ENCODE measurements around the genes NELL1, ANO5 and BBOX1.

GRCh38 chr11:18573262-18573819 lies 15.2 kb downstream of the UEVLD start:
- PRO-cap: no peak
- RRBS, 2 experiments: no CpG with 5 or more reads among the region's 1 CpG

GRCh38 chr11:18705536-18706732 lies 7.4 kb downstream of the TMEM86A start:
- PRO-cap: no peak
- RRBS, 2 experiments: no CpG with 5 or more reads among the region's 68 CpGs

- PRO-cap: no peak
- RRBS, 2 experiments: no CpG with 5 or more reads among the region's 19 CpGs
These were observed 8.3 kb downstream of the TMEM86A start for GRCh38 chr11:18706733-18707514.

DNA sequence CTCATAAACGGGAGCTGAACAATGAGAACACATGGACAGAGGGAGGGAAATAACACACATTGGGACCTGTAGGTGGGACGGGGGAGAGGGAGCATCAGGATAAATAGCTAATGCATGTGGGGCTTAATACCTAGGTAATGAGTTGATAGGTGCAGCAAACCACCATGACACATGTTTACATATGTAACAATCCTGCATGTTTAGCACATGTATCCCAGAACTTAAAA lies 52.1 kb upstream of the PTPN5 start:
- PRO-cap: no peak
- RRBS, 2 experiments: no CpG with 5 or more reads among the region's 2 CpGs

DNA sequence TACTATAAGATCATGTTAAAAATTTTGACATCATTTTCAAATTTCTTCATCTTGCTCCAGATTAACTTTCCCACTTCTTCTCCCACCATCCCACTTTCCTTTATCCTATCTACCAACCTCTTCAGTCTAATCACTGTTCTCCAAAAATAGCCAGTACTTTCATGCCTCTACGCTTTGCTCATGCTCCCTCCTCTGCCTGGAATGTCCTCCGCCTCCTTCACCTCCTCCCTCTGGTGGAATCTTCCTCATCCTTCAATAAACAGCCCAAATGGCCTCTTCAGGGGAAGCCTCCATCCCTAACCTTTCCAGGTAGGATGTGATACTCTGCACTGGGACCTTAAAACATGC lies 7.8 kb upstream of the CSRP3 start:
- PRO-cap: no peak
- RRBS, 2 experiments: no CpG with 5 or more reads among the region's 2 CpGs

- PRO-cap: unidirectional peak, plus-strand start at chr11:19240426; bidirectional peak, plus-strand start at chr11:19240686, minus-strand start at chr11:19240618
- RRBS, 2 experiments: no CpG with 5 or more reads among the region's 25 CpGs
These were observed 493 bp downstream of the E2F8 start for GRCh38 chr11:19240124-19240780.

DNA sequence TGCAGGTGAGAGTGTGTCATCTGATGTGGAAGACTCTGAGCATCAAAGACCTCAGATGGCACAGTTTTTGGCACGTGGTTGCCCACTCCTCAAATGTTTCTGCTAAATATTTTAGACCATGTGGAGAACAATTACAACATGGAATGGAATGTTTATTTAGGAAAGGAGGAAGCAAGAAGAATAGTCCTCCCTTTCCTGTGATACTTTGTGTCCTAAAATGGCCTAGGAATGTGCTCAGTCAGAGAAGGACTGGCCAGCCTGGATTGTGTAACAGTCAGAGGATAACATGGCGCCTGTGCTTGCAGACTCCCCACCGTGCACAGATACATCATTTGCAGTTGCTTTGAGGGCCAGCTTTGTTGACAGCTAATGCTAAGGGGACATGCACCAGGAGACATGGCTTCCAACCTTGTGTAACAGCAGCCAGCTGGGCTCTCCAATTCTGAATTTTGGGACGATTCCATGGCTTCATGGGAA lies 129.7 kb upstream of the E2F8 start:
- PRO-cap: no peak
- RRBS, 2 experiments: no CpG with 5 or more reads among the region's 4 CpGs

DNA sequence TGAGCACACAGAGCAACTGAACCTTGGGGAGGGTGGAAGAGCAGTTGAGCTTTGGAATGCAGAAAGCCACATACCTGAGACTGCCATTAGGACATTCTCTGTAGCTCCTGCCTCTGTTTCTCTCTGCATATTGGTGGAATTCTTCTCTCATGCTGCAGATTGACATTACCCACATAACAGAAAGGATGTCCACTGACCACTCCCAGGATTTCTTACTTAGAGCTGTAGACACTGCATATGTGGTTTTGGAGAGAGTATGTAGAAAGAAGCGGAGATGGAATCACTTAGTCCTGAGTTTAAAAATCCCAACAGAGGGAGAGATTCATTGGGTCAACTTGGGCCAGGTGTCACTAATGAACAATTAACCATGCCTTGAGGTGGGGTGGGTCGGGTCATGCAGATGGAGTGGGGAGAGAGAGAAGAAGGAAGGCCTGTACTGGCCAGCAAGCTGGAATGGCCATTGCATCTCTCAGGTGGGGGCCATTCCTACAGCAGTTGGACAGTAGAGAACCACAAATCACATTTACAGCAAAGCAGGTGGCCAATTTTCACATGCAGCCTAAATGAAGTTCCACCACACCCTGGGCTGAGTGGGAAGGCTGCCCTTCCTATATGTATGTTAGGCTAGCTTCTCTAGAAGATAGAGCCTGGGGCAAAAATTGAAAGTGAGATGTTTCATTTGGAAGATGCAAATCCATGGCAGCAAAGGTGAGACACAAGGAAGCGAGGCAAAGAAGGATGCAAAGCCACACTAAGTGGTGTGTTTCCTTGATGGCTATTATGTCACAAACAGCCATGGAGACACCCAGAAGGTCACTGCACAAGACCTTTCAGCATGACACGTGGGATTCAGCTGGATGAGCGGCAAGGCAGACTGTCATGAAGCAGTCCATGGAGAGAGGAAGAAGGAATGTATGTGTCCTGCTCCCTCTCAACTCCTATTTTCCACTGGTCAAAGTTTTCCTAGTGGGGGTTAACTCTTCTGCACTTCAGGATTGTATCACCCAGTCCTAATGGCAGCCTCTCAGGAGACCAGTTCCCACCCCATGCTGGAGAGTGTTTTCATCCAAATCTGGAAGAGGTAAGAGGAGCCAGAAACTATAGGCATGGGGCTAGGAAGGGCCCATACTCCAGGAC lies 207.1 kb upstream of the NAV2 start:
- PRO-cap: no peak
- RRBS, 2 experiments: no CpG with 5 or more reads among the region's 5 CpGs

GRCh38 chr11:19723548-19724290 lies 11.1 kb downstream of the NAV2 start:
- PRO-cap: no peak
- RRBS, 2 experiments: no CpG with 5 or more reads among the region's 6 CpGs

GRCh38 chr11:19753851-19754212 lies 41.2 kb downstream of the NAV2 start:
- PRO-cap: no peak
- RRBS, 2 experiments: no CpG with 5 or more reads among the region's 3 CpGs

DNA sequence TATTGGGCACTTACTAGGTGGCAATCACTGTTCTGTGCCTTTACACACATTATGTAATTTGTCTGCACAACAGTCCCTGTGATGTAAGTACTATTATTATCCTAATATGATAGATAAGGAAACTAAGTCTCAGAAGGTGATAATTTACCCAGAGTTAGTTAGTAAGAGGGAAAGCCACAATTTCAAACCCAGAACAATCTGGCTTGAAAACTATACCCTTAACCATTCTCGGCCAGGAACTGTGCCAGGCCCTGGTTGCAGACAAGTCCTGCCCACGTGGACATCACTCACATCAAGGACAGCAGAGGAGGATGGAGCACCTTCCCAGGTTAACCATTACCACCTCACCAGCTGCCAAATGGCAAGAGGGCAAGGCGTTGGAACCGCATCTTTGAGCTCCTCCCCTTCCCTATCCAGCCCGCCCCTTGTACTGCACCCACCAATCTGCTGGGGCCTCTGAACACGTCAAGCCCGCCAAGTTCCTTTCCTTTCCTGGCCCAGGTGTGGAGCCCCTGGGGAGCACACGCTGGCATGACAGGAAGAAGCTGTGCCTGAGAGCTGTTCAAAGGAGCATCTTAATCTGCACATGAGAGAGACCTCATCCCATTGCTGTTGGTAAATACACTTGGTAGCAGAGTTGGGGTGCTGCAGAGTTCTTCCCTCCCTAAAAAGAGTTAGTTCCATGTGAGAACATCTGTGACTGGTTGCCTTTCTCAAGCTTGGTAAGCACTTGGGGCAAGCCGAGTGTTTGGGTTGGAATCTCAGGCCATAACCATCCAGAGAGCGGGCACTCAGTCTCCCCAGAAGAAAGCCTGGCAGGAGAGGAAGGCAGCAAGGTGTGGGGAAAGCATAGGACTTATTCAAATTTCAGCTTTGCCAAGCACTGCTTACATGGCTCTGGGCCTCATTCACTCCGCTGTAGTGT lies 78.6 kb downstream of the NAV2 start:
- PRO-cap: no peak
- RRBS, 2 experiments: no CpG with 5 or more reads among the region's 11 CpGs

- PRO-cap: no peak
- RRBS, 2 experiments: no CpG with 5 or more reads among the region's 2 CpGs
These were observed 120.2 kb downstream of the NAV2 start for GRCh38 chr11:19832916-19833115.

DNA sequence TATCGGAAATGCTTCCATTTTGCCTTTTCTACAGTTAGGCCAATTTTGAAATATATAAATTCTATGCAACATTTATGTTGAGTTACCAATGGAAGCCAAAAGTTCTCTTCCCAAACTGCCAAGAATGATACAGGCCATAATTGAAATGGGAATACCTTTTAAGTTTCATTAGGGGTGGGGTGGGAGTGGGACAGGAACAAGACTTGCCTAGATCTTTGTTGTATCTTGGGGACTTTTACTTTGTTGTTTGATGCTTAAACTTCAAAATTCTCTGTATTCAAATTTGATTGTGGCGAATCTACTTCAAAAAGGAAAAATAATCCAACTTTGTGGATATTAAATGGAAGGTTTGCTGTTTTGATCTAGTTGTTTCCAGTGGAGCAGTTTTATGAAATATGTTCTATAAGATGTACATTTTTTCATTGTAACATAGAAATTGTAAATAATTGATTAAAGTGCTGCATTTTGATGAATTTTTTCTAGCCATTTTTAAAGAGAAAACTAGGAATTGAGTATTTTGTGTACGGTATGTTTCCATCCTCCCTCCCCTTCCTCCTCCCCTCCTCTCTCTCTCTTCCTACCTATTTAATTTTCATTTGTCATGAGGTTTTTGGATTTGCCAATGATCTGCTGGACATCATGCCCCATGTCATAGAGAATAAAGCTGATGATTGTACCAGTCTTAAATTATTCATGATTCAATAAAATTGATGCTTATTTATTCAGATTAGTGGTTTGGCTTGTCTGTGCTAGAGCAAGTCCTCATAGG lies 39.2 kb downstream of the DBX1 start:
- PRO-cap: no peak
- RRBS, 2 experiments: no CpG with 5 or more reads among the region's 3 CpGs

DNA sequence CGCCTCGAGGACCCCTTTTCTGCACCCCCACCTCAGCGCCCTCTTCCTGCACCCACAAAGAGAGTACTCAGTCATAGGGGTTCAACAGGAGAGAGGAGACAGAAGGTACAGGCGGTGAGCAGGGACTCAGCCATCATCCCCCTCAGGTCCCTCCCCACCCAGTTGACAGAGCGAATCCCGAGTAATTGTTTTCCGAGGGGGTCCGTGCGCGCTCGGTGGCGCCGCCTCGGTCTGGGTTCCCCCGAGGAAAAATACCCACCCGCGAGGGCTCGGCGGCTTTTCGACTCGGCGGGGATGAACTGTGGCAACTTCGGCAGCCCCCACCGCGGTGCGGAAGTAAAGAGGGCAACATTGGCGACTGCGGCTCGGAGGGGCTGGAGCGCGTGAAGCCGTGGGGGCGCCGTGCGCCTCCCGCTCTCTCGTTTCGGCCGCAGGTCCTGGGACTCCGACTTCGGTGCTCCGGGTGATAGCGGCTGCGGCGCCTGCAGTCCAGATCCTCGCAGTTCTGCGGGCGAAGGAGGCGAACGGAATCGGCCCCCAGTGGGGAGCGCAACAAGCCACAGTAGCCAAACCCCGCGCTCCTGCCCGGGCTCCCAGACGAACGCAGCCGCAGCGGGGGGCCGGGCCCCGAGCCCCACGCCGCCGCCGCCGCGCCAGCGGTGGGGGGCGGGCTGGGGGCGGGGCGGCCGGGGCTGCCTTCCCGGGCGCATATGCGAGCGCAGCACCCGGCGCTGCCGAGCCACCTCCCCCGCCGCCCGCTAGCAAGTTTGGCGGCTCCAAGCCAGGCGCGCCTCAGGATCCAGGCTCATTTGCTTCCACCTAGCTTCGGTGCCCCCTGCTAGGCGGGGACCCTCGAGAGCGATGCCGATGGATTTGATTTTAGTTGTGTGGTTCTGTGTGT lies at the start of gene NELL1:
Gene NELL1, plus strand, starts transcription at position 724 of the 901 bp plus-strand sequence.
- PRO-cap: unidirectional peak, plus-strand start at position 348 of the sequence; bidirectional peak, plus-strand start at position 442 of the sequence, minus-strand start at position 439 of the sequence; bidirectional peak, plus-strand start at position 500 of the sequence, minus-strand start at position 507 of the sequence; bidirectional peak, plus-strand start at position 709 of the sequence, minus-strand start at position 603 of the sequence
- RRBS, 2 experiments: 2% methylated on average over 13 of the region's 90 CpGs

GRCh38 chr11:22192763-22193524 lies at the start of gene ANO5:
TSS of gene ANO5 (plus strand) at chr11:22193085.
- PRO-cap: bidirectional peak, plus-strand start at chr11:22193063, minus-strand start at chr11:22192922; bidirectional peak, plus-strand start at chr11:22193601, minus-strand start at chr11:22193471
- RRBS, 2 experiments: 2% methylated on average over 29 to 31 of the region's 54 CpGs

DNA sequence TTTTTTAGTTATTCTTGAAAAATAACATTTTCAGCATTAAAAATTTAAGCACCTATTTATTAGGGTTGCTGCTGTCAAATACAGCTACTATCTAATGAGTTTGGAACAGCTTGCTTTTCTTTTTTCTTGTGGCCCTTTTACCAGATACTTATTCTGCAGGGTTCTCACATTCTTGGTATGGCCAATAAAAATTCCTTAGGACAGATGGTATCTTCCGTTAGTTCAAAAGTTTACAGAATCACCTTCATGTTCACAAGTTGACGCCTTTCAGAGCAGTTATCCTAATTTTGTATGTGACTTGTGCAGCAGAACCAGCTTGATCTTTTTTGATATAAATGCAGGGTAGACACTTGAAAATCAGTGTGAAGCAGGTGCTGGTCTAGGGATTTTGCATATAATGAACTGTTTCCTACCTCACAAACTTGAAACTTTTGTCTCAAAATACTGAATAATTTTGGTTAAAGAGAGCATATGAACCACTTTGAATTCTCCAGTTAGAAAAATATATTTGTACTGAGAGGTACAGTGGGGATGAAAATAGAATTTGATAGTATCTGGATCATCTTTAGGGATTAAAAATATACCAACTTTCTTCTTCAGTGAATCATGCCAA lies 13.7 kb downstream of the GAS2 start:
- PRO-cap: no peak
- RRBS, 2 experiments: no CpG with 5 or more reads among the region's 2 CpGs

DNA sequence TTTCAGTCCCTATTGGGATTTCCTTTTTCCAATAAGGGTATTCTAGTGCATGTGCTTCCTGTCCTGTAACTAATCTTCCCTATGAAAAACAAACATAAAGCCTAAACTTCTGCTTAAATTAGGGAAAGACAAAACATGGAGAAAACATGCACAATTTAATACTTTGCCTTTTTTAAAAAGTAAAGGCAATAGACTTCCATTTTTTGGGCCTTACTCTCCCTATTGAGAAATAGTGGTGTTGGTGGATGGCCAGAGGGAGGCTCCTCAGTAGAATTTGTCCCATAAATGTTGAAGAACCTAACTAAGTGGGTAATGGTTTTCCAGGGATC lies 152.1 kb downstream of the LUZP2 start:
- PRO-cap: no peak

DNA sequence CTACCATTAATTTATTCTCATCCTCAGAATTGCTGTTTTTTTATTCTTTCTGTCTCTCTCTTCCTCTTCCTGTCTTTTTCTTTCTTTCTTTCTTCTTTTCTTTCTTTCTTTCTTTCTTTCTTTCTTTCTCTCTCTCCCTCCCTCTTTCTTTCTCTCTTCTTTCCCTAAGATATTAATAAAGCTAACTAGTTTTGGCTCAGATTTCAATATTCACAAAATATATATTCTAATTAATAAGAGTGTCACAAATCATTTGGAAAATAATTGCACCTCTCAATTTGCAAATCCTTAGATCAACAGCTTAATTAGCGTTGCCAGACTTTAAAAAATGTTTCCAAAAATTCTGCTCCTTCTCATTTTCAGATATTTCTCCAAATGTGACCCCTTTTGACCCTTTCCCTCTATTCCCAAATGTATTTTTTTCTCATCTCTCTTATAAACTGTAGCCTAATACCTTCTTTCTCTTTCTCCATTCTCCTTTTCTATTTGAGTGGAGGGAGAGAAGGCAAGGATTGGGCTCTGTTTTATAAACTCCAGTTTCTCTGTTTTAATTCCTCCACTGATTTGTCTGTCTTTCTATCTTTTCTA lies 52.7 kb downstream of the SLC5A12 start:
- PRO-cap: no peak
- RRBS, 2 experiments: no CpG with 5 or more reads among the region's 1 CpG

GRCh38 chr11:26841808-26842116 lies 119.9 kb upstream of the SLC5A12 start:
- PRO-cap: no peak
- RRBS, 2 experiments: no CpG with 5 or more reads among the region's 1 CpG

- PRO-cap: no peak
- RRBS, 2 experiments: no CpG with 5 or more reads among the region's 5 CpGs
These were observed at the start of gene BBOX1 for GRCh38 chr11:27040193-27041162. TSS of gene BBOX1 (plus strand) at chr11:27040815.